ENCODE measurements around a stretch of chr6.

DNA sequence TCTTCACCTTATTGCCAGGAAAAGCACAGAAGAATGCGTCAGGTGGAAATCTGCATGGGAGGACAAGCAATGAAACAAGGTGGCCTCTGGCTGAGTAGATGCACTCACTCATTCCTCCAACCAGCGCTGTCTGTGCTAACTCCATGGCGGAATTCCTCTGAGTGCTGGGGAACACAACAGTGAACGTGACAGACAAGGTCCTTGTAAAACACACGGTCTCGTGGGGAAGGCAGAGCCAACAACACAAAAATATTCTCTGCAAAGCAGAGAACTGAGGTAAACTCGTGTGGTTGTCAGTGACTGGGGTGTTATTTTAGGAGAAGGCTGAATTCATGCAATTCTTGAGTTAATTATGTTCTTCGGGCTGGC lies 339.8 kb downstream of the PRKN start:
- PRO-cap: no peak

GRCh38 chr6:163289375-163289900 lies 125.1 kb upstream of the QKI start:
- PRO-cap: no peak

GRCh38 chr6:163403586-163404000 lies 10.9 kb upstream of the QKI start:
- PRO-cap: no peak

DNA sequence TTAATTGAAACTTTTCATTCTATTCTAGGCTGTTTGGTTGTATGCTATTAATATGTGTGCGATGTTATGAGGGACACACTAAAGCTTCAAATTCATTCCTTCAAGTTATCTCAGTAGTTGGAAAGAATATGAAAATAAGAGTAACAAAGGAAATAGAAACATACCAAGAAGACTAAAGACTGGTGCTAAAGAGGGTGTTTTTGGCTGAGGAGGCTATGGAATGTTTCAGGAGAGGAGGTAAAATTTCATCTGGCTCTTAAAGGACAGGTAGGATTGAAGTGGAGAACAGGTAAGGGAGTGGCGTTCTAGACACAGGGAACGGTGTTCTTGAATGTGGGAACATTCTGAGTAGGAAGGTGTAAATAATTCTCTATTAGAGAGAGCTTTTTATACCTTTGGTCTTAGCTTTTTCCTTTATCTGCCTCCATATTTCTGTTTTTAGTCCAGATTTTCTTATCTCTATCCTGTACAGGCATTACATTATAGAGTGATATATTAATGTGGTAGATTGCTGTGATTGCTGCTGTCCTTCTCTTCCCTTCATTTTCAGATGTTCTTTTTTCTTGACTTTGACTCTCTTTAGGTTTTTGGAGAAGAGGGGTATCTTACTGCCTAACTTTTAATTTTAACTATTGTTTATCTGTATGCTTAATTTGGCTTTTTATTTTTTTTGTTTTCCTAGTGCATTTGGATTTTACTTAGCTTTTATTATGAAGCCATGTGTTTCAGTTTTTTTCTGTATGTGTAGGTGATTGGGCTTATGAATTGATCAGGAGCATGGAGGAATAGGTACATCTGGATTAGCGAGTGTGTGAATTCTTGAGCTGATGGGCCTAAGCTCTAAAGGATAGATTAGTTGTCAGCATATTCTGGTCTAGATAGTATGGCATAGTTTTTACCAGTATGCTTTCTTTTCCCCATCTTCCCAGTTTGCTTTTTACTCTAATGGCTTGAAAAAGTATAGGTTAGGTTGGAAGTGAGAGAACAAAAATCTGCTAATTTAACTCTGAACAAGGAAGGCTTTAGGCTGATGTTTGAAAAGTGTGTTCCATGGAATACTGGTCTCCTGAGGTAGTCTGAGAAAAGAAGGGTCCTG lies 15.6 kb downstream of the QKI start:
- PRO-cap: no peak

GRCh38 chr6:163458249-163458740 lies 43.8 kb downstream of the QKI start:
- PRO-cap: no peak

DNA sequence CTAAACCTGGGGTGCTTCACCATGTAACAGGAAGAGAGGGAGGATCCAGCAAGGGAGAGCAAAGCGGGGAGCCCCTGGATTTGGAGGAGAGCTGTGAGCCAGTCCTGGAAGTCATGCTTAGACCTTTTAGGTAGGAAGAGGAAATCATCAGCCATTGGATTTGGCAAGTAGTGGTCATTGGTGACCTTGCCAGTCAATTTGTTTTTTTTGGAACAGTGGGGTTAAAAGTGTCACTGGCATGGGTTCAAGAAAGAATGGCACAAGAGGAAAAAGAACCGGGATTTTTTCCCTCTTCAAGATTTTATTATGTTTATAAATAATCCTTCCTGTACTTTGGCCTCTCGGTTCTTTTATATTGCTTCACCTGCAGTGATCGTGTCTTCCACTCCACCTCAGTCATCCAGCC lies 124.6 kb downstream of the QKI start:
- PRO-cap: no peak

- PRO-cap: no peak
Observed at GRCh38 chr6:163568561-163569903, 154.5 kb downstream of the QKI start.

DNA sequence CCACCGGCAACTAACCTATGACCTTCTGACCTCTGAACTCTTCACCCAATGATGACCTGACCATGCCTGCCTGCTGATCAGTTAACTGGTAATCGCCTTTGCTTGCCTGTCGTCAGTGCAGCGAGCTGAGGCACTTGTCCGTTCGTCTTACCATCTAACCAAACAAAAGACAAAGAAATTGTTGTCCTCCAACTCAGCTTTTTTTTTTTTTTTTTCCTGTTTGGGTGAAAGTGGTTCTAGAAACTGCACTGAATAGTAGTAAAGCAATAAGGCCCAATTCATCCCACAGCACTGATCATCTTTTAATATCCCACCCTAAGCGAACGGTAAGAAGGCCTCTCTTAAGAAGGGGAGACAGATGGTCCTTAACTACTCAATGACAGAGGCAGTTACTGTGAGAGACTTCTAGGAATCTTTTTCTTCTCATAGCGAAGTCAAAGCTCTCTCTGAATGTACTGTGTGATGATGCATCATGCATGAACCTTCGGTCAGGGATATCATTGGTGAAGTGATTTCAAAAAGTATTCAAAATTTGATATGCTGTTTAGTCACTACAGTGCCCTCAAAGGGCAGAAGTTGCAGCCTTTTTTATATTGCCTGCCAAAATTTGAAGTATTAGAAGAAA lies 156.3 kb downstream of the QKI start:
- PRO-cap: no peak

DNA sequence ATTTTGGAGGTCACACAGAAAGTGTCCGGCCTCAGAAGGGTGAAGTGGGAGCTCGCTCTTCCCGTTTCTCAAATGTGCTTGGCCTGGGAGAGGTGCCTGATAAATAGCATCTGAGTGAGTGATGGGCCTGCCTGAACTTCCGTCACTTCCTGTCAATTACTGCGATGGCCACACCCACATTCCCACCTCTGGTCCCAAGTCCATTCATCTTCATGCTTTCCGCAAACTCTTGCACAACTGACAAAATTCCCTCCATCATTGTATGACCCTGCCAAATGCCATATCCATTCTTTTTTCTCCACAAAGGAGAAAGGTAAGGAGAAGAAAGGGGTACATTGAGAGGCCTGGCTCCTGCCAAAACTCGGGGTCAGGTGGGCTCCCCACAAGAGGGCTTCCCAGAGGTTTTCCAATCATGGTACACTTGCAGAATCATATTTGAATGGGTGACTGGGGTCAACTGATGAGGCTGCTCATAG lies 169.1 kb downstream of the QKI start:
- PRO-cap: no peak

- PRO-cap: no peak
Observed at GRCh38 chr6:164098881-164100120, 684.8 kb downstream of the QKI start.

GRCh38 chr6:164337483-164338675 lies 923.4 kb downstream of the QKI start:
- PRO-cap: no peak

- PRO-cap: no peak
Observed at GRCh38 chr6:164415746-164416326, 893.6 kb downstream of the C6orf118 start.

GRCh38 chr6:165291578-165292041 lies 17.8 kb downstream of the C6orf118 start:
- PRO-cap: no peak

DNA sequence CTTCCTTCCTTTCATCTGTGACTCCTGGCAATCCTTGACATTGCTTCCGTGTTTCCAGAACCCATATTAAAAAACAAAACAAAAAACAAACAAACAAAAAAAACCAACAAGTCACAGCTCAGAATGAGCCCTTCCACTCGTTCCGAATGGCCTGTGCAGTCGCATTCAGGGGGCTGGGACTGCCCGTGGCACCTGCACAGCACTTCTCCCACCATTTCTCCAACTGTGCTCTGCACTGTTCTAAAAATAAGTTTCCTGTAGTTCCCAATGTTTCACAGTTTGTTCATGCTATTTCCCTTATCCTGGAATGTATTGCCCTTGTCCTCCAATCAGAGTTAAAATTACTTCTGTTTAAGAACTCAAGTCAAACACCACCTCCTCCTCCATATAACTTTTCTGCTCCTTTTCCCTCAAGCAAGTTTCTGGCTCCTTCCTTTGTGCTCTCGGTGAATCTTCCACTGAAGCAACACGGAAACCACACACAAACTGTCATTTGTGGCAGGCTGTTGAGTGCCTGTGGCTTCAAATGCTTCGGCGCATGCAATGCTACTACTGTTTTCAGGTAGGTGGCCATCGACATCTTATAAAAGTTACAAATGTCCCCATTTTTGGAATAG lies 57.8 kb downstream of the PDE10A start:
- PRO-cap: no peak

GRCh38 chr6:165709372-165709866 lies 46.4 kb upstream of the PDE10A start:
- PRO-cap: no peak

DNA sequence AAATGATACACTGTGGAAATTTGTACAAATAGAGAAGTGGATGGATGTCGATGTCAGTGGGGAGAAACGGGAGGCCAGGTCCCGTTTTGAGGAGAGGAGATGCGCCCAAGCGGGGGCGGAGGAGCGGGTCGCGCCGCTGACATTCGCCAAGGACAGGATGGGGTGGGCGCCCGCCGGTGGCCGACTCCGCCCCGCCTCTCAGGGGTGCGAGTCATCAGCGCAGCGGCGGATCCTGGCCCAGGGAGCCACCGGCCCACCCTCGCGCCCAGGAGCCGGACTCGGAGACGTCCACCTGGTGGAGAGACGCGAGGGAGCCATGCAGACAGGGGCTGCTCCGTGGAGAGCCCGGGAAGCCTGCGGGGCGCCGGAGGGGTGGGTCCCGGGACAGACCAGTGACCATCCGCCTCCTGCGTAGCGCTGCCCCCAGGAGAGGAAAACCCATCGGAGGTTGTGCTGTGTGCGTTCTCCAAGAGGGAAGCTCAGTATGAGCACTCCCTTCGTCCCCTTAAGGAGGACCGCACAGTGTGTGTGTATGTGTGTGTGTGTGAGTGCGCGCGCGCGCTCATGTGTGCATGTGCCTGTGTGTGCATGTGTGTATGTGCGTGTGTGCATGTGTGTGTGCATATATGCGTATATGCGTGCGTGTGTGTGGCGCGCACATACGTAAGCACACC lies 159.2 kb downstream of the TBXT start:
- PRO-cap: no peak

GRCh38 chr6:166009011-166009382 lies 158.7 kb downstream of the TBXT start:
- PRO-cap: no peak

DNA sequence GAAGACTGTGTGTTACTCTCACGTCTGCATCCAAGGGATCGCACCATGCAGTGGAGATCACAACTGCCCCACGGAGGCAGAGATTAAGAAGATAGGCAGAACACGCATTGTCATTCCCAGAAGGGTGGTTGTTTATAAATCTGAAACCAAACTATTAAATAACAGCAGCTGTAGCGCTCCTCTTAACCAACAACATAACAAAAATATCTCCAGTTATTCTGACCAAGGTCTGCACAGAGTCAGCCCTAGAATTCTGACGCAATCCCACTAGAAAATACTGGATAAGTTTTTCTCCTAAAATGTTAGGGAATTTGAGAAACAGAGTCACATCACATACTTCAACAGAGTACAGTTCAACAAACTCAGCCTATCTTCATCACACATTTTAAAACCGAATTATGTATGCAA lies 70.5 kb downstream of the TBXT start:
- PRO-cap: no peak

DNA sequence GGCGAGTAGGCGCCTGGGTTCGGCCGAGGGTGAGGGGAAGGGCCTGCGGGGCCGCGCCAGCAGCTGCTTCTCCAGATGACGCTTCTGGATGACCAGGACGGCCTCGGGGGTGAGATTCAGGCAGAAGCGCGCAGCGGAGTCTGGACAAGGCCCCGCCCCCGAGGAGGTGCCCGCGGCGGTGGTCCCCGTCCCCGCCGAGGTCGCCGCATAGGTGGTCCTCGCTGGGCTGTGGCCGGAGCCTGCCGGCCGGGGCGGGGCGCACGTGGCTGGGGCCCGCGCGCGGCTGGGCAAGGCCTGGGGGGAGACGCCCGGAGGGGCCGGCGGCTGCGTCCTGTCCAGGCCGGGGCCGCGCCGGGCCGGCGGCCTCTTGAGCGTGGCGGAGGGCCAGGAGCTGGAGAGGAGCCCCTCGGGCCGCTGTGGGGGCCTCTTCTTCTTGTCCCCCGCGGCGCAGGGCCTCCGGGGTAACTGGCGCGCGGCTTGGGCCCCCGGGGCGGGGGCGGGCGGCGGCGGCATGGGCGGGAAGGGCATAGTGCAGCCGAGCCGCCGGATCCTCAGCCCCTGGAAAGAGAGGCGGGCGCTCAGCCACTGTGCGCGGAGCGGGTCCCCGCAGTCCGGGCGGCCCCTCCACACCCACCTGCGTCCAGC lies 455 bp downstream of the PRR18 start:
- PRO-cap: bidirectional peak, plus-strand start at position 73 of the sequence, minus-strand start at position 91 of the sequence

GRCh38 chr6:166309199-166309738 lies 1.1 kb upstream of the PRR18 start:
- PRO-cap: no peak